Measurements from ENCODE around the genes SLC29A3 and C10orf105.

GRCh38 chr10:70267296-70268035, 16.3 kb downstream of the NPFFR1 start:
- PRO-cap, 3 experiments = peak in 1 of 3 experiments; most common minus-strand start chr10:70267555 (in 1)
- RAMPAGE, long total RNA, 4 experiments = no peak in any of the 4 experiments
- RRBS = no CpG with 5 or more reads among the region's 9 CpGs

GRCh38 chr10:70323051-70323572, 39.3 kb upstream of the NPFFR1 start:
- PRO-cap, 3 experiments = no peak in any of the 3 experiments
- RAMPAGE, long total RNA, 4 experiments = no peak in any of the 4 experiments
- RRBS = no CpG with 5 or more reads among the region's 7 CpGs

- PRO-cap, 3 experiments = no peak in any of the 3 experiments
- RAMPAGE, long total RNA, 4 experiments = no peak in any of the 4 experiments
- RRBS = 80% methylated on average over 1 of the region's 21 CpGs
These were observed 40.0 kb upstream of the NPFFR1 start for GRCh38 chr10:70323692-70324401.

GRCh38 chr10:70371025-70371394, 11.4 kb downstream of the LRRC20 start:
- PRO-cap, 3 experiments = peak in 1 of 3 experiments; most common minus-strand start chr10:70371143 (in 1)
- RAMPAGE, long total RNA, 4 experiments = no peak in any of the 4 experiments
- RRBS = no CpG with 5 or more reads among the region's 4 CpGs

DNA sequence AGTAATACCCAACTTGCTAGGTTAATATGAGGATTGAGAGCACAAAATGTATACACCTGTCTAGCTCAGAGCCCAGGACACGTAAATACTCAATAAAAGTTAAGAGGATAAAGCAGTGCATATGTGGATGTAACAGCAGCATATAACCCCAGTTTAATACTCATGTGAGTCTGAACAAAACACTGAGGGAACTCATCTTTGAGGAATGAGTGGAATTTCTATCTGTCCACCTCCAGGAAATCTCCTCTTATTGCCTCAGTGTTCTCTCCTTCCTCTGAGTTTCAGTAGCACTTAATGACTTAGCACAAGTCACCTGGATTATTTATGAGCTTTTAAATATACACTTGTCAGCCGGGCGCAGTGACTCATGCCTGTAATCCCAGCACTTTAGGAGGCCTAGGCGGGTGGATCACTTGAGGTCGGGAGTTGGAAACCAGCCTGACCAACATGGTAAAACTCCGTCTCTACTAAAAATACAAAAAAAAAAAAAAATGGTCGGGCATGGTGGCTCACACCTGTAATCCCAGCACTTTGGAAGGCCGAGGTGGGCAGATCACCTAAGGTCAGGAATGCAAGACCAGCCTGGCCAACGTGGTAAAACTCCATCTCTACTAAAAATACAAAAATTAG, 4.3 kb downstream of the LRRC20 start:
- PRO-cap, 3 experiments = no peak in any of the 3 experiments
- RAMPAGE, long total RNA, 4 experiments = no peak in any of the 4 experiments
- RRBS = no CpG with 5 or more reads among the region's 9 CpGs

- PRO-cap, 3 experiments = no peak in any of the 3 experiments
- RAMPAGE, long total RNA, 4 experiments = no peak in any of the 4 experiments
- RRBS = no CpG with 5 or more reads among the region's 7 CpGs
These were observed 9.4 kb downstream of the NODAL start for GRCh38 chr10:70431917-70432657.

DNA sequence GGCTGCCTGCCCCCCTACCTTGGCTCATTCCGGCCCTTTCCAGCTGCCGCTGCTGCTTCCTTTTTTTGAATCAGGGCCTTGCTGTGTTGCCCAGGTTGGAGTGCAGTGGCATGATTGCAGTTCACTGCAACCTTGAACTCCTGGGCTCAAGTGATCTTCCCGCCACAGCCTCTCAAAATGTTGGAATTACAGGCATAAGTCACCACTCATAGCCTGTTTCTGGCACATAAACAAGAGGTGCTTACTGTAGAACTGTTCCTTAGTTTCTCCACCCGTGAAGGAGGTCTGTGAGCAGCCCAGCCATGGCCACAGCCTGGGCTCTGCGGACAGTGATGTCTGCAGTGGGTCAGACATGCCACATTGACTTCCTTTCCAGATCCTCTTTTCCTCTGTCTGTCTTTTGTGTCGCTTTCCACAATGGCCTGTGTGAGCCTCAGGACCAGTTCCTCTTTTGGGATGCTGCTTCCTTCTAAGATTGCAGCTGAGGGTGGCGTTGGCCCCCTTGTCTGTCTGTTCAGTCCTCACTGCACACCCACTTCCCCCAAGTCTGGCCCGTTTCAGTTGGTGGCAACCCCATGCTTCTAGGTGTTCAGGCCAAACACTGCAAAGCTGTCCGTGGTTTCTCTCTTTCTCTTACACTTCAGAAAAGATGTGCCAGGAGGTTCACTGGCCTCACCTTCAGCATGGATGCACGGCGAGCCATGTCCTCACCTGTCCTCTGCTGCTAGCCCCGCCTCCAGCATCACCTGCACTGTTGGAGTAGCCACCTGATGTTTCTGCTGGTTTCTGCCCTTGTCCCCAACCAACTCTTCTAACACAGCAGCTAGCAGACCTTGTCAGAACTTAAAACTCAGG, 14.7 kb downstream of the PALD1 start:
- PRO-cap, 3 experiments = no peak in any of the 3 experiments
- RAMPAGE, long total RNA, 4 experiments = no peak in any of the 4 experiments
- RRBS = no CpG with 5 or more reads among the region's 12 CpGs

- PRO-cap, 3 experiments = no peak in any of the 3 experiments
- RAMPAGE, long total RNA, 4 experiments = no peak in any of the 4 experiments
- RRBS = no CpG with 5 or more reads among the region's 6 CpGs
These were observed 36.4 kb downstream of the PALD1 start for GRCh38 chr10:70514860-70515514.

DNA sequence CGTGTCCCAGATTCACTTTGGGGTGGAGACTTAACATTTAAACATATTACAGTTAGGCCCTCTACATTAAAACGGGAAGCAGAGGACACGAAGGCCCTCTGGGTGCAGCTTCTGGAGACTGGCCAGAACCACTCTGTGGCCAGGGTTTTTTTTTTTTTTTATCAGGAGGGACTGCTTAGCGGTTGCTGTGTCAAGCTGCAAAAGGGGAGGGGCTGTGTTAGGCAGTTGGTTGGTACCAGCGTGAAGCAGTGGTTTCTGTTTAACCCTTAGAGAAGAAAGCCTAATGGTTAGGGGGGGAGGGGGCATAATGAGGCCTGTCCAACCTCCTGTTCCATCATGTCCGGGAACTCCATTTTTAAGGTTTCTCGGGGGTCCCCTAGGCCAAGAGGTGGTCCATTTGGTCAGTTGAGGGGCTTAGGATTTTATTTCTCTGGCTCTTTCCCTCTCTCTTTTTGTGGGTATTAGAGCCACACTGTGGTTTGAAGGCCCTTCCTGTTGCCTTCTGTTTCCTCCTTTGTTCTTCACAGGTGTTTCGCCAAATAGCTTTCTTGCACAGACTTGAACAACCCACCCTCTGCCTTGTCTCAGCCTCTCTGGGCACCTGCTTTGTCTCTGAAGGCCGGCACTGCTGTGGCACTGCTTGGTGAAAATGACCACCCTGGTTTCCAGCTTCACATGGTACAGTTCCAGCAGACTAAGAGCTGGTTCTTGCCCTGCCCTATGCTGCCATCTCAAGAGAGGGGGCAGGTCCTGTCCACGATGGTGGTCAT, 26.4 kb downstream of the PRF1 start:
- PRO-cap, 3 experiments = peak in 1 of 3 experiments; most common plus-strand start position 66 of the sequence (in 1)
- RAMPAGE, long total RNA, 4 experiments = no peak in any of the 4 experiments
- RRBS = no CpG with 5 or more reads among the region's 10 CpGs

DNA sequence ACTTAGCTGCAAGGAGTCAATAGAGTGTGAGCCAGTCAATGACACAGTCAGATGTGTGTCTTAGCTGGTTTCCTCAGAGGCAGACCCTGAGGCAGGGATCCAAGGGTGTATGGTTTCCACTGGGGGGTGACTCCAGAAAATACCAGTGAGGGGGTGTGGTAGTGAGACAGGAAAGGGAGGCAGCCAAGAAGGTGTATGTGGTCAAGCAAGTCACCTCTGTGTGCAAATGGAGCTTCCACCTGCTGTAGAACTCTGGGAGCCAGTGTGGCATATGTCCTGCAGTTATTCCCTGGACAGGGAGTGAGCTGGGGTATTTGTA, 10.2 kb downstream of the PRF1 start:
- PRO-cap, 3 experiments = no peak in any of the 3 experiments
- RAMPAGE, long total RNA, 4 experiments = no peak in any of the 4 experiments

- PRO-cap, 3 experiments = no peak in any of the 3 experiments
- RAMPAGE, long total RNA, 4 experiments = no peak in any of the 4 experiments
- RRBS = no CpG with 5 or more reads among the region's 18 CpGs
These were observed 931 bp upstream of the PRF1 start for GRCh38 chr10:70603182-70604161.

GRCh38 chr10:70679420-70680120, 7.3 kb downstream of the ADAMTS14 start:
- PRO-cap, 3 experiments = no peak in any of the 3 experiments
- RAMPAGE, long total RNA, 4 experiments = no peak in any of the 4 experiments
- RRBS = no CpG with 5 or more reads among the region's 14 CpGs

GRCh38 chr10:70816162-70817175, 721 bp downstream of the SGPL1 start:
- PRO-cap, 3 experiments = peak in 3 of 3 experiments; most common plus-strand start chr10:70816354 (in 2); most common minus-strand start chr10:70816574 (in 3)
- RAMPAGE, long total RNA, 4 experiments = start-site peak on the plus strand in 2 of 4 experiments, at chr10:70816271-70816759 at its widest, 21 to 33 reads per replicate
- RRBS = 2% methylated on average over 13 of the region's 58 CpGs

DNA sequence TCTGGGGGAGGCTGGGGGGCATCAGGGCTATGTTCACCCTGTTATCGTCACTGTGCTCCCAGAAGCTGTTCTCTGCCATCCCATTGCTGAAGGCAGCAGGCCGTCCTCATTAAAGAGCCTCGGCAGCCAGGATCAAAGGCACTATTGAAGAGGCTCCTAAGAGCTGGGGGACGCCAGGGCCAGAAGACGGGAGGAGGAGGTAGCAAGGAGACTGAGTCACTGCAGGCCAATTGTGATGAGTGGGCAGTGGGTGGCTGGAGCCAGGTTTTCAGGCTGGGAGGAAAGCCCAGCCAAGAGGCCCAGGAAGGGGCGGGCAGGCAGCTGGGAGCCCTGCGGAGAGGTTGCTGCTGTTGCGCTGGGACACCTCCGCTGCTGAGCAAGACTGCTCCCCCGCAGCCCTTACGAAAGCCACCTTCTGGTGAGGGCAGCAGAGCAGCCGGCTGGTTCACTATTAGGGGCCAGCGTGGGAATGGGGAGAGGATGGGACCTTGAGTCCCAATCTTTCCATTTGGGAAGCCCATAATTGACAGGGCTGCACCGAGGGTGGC, 48.3 kb downstream of the UNC5B start:
- PRO-cap, 3 experiments = no peak in any of the 3 experiments
- RAMPAGE, long total RNA, 4 experiments = no peak in any of the 4 experiments
- RRBS = no CpG with 5 or more reads among the region's 14 CpGs

DNA sequence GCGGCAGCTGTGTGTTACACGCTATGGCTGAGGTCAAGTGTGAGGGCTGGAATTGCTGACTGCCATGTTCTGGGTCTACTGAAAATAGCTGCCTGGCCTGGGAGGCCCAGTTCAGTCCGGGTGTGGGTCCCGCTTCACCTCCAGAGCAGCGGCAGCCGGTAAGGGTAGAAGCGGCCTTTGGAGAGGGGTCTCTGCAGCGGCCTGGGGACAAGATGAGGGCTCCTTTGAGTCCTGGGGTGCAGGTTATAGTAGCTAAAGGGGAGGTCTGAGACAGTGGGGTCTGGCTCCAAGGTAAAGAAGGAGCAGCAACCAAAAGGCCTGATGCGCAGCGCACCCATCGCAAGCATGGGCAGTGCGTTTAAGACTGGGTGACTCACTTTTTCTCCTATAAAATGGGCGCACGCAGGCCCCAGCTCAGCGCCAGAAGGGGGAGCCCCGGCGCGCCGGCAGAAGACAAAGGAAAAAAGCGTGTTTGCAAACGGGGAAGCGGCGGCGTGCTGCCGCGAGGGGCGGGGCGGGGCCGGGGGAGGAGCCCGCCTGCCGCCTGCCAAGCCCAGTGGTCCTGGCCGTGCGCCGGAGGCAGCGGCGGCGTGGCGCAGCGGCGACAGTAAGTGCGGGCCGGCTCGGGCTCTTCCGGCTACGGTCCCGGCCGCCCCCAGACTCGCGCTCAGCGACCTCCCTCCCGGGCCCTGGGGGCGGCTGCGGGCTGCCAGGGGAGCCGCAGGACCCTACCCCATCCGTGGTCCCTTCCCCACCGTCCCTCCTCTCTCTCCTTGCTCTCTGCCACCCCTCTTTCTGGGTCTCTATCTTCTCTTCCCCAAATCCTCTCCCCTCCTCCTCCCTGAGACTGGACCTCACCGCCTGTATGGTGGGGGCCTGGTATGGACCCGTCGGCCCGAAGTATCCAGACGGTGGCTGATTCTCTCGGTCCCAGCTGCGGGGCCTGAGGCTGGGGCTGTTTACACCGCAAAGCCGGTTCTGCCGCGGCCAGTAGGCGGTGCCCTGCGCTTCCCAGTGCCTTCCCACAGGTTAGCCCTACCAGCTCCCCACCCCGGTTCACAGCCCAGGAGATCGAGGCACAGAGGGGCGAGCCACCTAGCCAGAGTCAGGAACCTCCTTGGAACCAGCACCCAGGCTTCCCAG, at the start of gene SLC29A3:
Gene SLC29A3, plus strand, starts transcription at position 556 of the 1,143 bp plus-strand sequence.
- PRO-cap, 3 experiments = peak in 3 of 3 experiments; most common plus-strand start position 556 of the sequence (in 3); most common minus-strand start position 945 of the sequence (in 2)
- RAMPAGE, long total RNA, 4 experiments = start-site peak on the plus strand in 2 of 4 experiments, centred at positions 558 to 574 of the sequence, 7 to 49 reads per replicate
- RRBS = 8% methylated on average over 38 of the region's 72 CpGs

DNA sequence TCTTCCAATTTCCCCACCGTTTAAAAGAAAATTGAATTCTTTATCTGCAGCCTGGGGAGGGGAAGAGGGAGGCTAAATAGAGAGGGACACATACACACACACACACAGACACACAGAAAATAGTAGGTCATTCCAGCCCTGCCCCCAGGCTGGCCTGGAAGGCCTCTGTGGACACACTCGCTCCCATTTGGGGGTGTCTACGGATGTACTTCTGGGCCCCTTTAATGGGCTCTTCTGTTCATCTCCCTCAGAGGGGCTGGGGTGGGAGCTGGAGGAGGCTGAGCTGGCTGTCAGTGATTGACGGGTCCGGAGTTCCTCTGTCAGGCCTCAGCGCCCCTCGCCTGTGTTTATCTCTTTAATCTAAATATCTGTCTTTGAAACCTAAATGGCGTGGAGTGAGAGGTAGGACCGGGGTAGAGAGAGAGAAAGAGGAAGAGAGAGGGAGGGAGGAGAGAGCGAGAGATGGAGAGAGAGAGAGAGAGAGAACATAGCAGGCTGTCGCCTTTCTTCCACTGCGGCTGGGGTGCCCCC, 61.7 kb downstream of the C10orf105 start:
- PRO-cap, 3 experiments = no peak in any of the 3 experiments
- RAMPAGE, long total RNA, 4 experiments = no peak in any of the 4 experiments
- RRBS = 85% methylated on average over 5 of the region's 12 CpGs

GRCh38 chr10:71717266-71718214, 2.0 kb downstream of the C10orf105 start:
- PRO-cap, 3 experiments = no peak in any of the 3 experiments
- RAMPAGE, long total RNA, 4 experiments = no peak in any of the 4 experiments
- RRBS = no CpG with 5 or more reads among the region's 10 CpGs

DNA sequence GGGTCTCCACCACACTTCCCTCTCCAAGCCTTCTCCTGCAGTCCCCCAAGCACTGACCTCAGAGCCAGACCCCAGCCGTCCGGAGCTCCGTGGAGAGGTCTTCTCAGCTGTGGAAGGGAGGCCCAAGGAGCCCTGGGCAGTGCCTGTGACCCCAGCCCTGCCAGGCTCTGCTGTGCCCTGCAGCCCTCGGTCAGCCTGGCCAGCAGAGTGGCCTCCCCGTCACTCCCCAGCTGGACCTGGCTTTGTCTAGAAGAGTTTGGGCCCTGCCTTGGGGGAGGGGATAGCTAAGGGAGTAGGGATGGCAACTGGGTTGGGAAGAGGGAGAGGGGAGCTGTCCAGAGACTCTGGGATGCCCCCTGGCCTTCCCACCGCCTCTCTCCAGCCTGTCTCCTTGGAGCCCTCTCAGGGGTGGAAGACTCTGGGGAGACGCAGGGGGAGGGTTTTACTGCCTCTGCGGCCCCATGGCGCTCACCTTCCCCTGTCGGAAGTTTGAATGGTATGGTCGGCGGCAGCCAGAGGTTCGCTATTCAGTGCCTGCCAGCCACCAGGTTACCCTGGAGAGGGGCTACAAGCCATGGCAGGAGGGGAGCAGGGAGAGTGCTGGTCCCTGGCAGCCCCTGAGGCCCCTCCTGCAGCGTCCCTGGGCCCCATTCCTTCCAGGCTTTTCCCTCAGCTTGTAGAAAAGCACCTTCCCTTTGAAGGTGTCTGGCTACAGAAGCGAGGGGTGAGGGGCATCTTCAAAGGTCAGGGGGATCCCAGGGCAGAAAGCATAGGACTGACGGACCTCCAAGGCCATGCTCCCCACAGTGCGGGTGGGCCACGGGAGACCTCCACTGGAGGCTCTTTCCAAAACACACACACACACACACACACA, at the start of gene C10orf105:
Gene C10orf105, minus strand, starts transcription at position 209 of the 874 bp plus-strand sequence.
- PRO-cap, 3 experiments = no peak in any of the 3 experiments
- RAMPAGE, long total RNA, 4 experiments = no peak in any of the 4 experiments
- RRBS = no CpG with 5 or more reads among the region's 18 CpGs

GRCh38 chr10:71727714-71728874, 8.5 kb upstream of the C10orf105 start:
- PRO-cap, 3 experiments = peak in 1 of 3 experiments; most common minus-strand start chr10:71727884 (in 1)
- RAMPAGE, long total RNA, 4 experiments = no peak in any of the 4 experiments
- RRBS = no CpG with 5 or more reads among the region's 10 CpGs

DNA sequence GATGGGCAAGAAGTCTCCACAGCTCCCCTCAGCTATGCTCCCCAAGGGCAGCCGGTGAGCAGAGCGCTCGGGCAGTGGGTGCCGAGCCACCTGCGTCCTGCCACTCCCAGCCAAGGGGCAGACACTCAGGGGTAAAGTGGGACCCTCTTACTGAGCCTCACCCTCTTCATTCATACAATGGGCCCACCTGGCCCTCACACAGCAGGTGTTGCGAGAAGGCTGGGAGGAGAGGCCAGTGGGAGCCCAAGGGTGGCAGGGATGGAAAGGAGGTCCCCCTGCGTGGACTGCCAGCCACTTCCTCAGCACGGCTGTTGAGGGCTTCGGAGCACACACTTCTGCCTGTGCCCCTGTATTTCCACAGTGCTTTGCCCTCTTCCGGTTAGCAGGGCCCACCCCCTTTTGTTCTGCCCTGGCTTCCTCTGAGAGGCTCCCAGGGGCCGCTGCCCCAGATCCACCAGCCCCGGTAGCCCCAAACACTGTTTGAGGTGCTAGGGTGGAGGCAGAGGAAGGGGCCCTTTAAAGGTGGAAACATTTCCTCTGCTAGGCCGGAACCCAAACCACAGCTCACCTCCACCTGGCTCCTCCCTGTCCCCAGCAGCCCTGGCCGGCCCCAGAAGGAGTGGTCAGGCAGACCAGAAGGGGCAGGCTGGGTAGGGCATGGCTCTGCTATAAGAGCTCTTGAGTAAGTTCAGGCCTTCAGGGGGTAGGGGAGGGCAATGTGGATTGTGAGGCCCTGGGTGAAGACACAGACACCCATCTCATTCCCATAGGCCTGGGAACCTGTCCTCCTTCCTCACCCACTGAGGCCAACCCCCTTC, 16.4 kb upstream of the C10orf105 start:
- PRO-cap, 3 experiments = no peak in any of the 3 experiments
- RAMPAGE, long total RNA, 4 experiments = no peak in any of the 4 experiments
- RRBS = 54% methylated on average over 5 of the region's 14 CpGs